Mesenchymal stem cell of Wharton's jelly (primary cell): ENCODE data around the genes GABRA1, CCNG1 and MAT2B.

- CAGE, long polyA plus RNA = no peak
Measured at GRCh38 chr5:160262532-160263208, 33.4 kb downstream of the FABP6 start.

DNA sequence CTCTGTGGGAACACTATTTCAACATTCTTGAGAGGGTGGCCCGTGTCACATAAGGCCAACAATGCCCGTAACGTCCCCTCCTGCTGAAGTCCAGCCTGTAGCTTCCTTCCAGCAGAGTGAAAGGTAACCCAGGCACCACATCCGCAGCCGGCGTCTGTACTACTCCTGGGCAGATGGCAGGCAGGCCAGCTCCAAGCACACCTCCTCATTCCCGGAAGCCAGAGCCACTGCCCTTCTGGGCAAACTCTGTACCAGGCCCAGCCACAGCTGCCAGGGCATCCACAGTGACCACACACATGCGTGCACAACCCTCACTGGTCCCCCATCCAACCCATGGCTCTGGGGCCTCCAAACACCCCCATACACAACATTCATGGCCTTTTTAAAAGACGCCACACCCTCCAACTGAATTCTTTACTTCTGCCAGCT, 18.1 kb downstream of the CCNJL start:
- CAGE, long polyA plus RNA = no peak

DNA sequence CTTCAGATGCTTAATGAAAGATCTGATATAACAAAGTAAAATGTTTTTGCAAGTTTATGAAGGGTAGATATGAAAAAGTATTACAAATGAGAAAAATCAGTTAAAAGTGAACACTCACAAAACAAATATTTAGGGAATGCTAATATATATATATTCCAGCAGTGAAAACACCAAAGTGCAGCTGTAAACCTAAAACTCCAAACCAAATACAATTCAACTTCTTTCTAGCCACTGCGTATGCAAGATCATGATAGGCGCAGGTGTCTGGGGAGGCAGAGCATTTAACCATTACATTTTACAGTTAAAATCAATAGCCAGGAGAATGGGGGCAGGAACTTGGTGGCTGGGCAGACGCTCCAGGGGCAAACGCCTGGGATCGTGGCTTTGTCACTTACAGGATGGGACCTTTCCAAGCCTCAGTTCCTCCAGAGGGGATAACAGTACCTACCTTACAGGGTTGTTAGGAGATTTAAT, 626 bp downstream of the FAM200C start:
- CAGE, long polyA plus RNA = no peak

- CAGE, long polyA plus RNA = no peak
Measured at GRCh38 chr5:160470670-160471493, 49.2 kb downstream of the PTTG1 start.

DNA sequence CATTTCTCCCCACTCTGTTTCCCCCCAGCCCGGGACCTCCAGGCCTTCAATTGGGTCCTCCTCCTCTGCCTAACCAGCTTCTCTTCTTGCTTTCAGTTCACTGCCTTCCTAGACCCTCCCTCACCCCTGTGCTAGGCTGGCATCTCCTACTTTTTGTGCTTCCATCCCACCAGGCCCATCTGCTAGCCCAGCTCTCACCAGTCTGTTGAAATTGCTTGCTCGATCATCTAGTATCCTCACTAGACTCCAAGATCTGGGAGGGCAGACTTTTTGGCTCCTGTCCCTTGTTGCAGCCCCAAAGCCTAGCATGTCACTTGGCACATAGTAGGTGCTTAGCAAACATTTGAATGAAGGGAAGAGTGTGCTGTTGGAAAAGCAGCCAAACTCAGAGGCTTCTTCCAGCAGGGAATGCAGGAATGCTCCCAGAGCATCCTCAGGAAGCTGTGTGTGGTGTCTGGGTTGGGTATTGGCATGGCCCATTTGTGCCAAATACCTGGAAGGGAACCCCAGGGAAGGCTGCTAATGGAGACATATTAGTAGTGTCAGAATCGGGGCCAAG, 193.6 kb downstream of the PTTG1 start:
- CAGE, long polyA plus RNA = no peak

DNA sequence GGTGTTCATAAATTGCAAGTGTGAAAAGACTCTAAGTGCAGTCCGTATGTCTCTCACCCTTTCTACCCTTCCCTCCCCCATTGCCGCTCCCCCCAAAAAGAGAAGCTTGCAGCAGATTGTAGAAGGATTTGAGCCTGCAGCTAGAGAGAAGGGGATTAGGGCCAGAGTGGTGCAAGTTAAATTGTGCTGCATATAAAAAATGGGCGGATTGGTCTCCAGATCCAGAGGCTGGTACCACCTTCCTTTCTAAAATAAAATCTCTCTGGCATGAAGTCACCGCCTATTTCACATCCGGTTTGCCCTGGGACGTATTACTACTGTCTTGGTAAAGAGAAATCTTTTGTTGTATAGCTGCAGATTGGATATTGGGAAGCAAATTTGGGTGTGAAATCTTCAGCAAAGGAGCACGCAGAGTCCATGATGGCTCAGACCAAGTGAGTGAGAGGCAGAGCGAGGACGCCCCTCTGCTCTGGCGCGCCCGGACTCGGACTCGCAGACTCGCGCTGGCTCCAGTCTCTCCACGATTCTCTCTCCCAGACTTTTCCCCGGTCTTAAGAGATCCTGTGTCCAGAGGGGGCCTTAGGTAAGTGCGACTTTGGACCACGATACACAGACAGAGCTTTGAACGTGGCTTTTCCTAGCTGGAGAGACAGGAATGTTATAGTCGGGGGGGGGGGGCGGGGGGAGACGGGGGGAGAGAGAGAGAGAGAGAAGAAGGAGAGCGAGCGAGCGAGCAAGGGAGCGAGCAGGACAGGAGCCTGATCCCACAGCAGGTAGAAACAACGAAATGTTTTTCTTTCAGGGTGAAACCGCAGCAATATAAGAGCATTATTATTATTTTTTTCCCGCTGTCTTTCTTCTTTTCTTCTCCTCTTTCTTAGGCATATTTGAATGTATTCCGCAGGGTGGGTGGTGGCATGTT, at the start of gene GABRA1:
Gene GABRA1 (plus strand): TSS at position 281 of the 922 bp plus-strand sequence.
- CAGE, long polyA plus RNA = no peak

GRCh38 chr5:162268756-162269260, 201.2 kb downstream of the GABRG2 start:
- CAGE, long polyA plus RNA = no peak

GRCh38 chr5:163433164-163433763, 4.1 kb upstream of the CCNG1 start:
- CAGE, long polyA plus RNA = no peak

- CAGE, long polyA plus RNA = no peak
Measured at GRCh38 chr5:163437442-163438402, at the start of gene CCNG1. Gene CCNG1, plus strand, starts transcription at chr5:163437595.

- CAGE, long polyA plus RNA = start-site peak on the plus strand at chr5:163505578-163505718, 4,617 and 1,467 reads in 2 replicates
Measured at GRCh38 chr5:163505084-163506105, at the start of gene MAT2B. Gene MAT2B, plus strand, starts transcription at chr5:163505619.

GRCh38 chr5:167953299-167953844, 338.1 kb upstream of the WWC1 start:
- CAGE, long polyA plus RNA = no peak

DNA sequence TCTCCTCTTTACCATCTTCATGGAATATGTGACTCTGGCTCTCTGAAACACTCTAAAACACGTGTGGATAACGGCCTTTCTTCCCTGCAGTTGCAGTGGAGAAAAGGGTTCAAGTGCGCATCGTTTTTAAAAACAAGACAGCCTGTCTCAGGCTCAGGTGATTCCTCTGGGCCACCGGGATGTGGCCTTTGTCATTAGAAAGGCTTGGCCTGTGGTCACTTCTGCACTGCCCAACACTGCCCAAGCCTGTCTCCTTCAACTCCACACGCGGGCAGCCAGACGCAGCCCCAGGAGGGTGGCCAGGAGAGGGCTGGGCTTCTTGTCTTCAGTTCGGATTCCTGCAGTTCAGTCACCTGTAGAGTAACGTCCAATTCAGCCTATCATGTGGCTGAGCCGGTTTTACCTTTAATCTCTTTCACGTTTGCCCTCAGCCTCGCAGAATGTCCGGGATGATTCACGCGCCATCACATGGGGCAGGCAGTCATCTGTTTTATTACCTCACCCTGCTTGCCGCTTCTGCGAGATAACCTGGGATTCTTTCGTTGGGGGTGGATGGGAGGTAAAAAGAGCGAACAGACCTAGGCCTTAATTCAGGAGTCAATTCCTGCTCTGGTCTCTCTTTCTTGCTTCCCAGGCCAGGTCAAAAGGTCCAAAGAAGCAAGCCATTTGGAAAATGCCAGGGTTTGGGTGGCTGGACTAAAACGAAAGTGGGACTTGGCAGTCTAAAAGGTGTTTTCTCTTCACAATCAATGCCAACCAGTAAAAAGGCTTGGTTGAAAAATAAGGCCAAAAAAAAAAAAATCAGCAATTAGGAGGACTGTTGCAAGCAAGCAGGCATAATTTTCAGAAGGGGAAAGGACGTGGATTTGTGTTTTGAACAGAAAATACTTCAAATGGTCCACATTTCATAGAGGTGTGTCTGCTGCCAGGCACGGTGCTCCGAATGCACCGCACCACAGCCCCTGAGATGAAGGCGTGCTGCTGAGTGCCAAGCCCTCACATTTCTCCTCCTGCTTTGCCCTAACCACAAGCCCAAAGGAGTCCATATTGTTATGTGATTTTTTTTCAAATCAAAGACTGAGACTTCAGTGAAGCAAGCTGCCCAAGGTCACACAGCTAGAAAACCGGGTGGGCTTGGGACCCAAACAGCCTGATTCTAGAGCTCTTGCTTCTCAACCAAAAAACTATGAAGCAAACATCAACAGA, 2.9 kb upstream of the WWC1 start:
- CAGE, long polyA plus RNA = no peak

DNA sequence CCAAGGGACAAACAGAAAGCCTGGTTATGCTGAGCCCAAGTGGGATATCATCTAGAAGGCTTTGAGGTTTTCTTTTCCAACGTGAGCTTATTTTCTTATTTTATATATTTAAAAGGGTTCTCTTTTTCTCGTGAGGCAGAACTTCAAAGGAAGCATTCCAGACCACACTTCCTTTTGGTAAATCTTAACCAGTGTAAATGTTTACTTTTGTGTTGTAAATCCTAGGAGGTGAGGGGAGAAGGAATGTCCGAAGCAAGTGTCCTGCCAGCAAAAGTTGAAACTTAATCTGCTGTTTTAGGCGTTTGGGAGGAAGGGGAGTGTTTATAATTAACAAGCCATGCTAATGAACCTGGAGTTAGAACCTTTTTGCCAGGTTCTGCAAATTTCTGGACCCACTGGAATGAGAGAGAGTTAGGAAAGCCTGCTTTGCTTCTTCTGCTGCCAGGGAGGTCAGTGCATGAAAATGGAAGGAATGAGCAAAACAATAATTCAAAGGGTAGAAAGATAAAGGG, 37.9 kb downstream of the WWC1 start:
- CAGE, long polyA plus RNA = no peak

DNA sequence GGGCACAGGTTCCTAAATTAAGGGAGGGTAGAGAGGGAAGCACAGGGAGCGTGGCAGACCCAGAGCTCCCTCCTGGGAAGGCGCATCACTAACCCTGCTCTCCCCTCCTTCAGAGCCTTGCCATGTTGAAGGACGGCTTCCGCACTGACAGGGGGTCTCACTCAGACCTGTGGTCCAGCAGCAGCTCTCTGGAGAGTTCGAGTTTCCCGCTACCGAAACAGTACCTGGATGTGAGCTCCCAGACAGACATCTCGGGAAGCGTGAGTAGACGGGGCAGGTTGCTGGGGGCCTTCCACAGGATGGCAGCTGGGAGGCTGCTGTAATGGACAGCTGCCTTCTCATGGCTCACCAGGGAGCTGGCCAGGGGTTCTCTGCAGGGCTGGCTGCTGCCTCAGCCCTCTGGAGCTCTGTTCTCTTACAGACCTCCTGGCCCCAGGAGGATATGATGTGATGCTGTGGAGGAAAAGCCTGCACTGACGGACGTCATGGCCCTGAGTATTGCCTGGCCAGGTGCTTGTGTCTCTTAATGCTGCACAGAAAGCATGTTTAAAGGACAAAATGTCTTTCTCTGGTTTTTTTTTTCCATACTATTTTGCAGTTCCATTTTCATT, 77.8 kb upstream of the RARS1 start:
- CAGE, long polyA plus RNA = no peak

DNA sequence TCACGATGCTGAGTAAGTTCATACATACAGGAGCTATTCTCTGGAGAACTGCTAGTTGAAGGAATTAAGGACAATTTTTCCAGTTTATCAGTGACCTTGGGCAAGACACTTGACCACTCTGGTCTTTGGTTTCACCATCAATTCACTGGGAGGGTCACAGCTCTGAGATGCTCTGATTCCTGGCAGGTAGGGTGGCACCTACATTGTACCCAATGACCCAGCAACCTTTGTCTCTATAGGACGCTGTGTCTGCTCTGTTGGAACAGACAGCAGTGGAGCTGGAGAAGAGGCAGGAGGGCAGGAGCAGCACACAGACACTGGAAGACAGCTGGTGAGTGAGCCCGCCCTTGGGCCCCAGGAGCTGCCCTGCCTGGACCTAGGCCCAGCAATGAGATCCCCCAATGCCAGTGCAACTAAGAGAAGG, 42.0 kb upstream of the RARS1 start:
- CAGE, long polyA plus RNA = no peak

GRCh38 chr5:168463560-168463957, 22.7 kb upstream of the RARS1 start:
- CAGE, long polyA plus RNA = no peak

DNA sequence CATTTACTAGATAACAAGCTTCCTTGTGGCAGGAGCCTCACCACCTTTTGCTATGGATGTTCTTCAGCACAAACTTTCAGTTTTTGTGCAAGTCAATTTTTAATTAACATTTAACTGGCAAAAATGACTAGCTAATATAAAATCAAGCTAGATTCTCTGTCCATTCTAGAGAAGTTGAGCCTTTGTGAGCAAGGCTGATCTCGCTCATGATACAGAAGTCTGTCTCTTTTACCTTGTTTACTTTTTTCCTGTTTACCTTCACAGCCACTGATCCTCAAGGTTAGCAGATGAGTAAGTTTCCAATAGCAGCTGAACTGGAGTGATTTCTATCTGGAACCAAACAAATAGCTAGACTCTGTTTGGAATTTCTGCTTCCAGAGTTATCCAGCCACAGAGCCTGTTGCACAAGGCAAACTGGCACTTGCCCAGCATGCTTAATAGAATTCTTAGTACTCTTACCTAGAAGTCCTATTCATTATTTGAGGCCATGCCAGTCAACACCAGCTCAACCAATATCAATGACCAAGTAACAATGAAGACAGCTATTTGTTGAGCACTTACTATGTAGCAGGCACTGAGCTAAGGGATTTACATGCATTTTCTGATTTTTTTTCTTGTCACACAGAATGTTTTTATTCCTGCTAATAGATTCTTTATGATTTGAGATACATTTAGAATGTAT, 12.8 kb upstream of the PANK3 start:
- CAGE, long polyA plus RNA = no peak

GRCh38 chr5:168683577-168684038, 104.4 kb upstream of the PANK3 start:
- CAGE, long polyA plus RNA = no peak

DNA sequence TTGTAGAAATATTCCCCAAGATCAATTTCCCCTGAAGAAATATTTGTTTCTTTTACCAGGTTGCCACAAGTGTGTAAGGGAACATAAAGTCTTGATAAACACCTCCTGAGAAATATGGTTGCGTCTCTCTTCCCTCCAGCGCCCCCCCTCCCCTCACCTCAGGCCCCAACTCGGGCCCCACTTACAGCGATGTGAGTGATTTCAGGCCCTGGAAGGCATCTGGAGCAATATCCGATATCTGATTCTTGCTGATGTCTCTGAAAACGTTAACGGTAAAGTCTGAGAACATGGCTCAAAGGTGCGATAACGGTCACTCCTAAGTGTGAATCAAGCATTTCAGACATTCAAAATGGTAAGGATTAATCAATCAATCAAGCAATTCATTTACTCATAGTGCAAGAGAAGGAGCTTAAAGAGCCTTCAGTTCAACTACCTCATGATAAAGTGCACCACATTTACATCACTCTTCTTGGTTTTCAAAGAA, 210.2 kb upstream of the PANK3 start:
- CAGE, long polyA plus RNA = no peak

DNA sequence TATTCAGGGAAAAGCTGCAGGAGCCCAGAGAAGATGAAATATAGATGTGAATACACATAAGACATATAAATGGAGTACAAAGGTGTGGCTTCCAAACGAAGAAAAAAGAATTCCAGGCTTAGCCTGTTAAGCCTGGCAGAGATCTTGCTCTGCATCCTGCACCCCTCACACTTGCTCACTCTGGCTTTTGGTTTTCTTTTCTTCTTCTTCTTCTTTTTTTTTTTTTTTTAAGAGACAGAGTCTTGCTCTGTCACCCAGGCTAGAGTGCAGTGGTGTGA, 218.8 kb upstream of the PANK3 start:
- CAGE, long polyA plus RNA = no peak